Ovary (tissue), 7 donors: ENCODE results near the genes LRP2BP, PDLIM3 and FAT1.

GRCh38 chr4:185344881-185345554 lies 50.7 kb downstream of the LRP2BP start:
- PRO-cap, 7 experiments: peak in 1 of 7 experiments; most common minus-strand start chr4:185345180 (in 1)
- RAMPAGE, long total RNA, 2 experiments: no peak in any of the 2 experiments

DNA sequence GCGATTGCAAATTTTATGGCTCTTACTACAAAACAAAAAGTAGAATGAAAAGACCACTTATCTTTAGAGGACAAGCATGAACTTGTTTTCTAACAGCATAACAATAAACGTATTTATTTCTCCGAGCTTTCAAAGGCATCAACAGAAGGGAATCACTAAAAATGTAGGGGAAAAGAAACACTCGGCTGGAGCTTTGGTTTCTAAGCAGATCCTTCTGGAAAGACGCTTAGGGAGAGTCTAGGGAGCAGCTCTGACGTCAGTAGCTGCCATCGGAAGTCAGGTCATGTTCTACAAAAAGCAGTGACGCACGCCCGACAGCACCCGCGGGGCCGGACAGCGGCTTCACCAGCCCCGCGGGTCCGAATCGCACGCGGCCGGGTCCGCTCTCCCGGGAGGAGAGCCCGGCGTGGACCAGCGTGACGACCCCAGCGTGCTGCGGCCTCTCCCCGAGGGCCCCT lies at the start of gene LRP2BP:
Gene LRP2BP (minus strand): TSS at position 239 of the 458 bp plus-strand sequence.
- PRO-cap, 7 experiments: peak in 7 of 7 experiments; most common plus-strand start position 369 of the sequence (in 4); most common minus-strand start position 216 of the sequence (in 4)
- RAMPAGE, long total RNA, 2 experiments: start-site peak on the plus strand in 1 of 2 experiments, centred at position 344 of the sequence, 35 reads per replicate

DNA sequence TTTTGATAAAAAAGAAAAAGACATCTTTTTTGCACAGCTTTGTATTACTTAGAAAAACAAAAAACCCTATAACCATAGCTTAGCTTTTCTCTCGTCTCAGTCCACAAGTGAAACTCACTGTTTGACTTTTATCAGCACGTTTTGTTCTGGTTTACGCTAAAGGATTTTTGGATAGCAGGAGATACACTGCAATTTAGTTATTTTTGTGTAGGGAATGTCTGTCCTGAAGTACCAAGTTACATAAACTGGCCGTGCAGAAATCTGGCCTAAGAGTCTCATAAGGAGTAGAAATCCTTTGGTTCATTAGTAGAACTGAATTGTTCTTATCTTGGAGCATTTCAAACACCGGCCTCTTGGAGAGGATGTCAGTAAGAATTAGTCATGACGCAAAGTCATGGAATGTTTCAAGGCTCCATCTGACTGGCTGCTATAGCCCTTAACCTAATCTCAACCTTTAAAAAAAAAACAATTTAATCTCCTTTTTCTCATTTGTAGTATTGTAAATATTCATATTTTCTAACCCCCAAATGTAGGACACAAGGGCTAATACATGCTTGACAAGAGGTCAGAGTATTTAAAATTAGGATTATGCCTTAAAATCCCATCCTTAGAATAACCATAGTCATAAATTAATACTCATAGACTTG lies 15.2 kb downstream of the PDLIM3 start:
- PRO-cap, 7 experiments: peak in 4 of 7 experiments; most common plus-strand start position 395 of the sequence (in 1); most common minus-strand start position 275 of the sequence (in 3)
- RAMPAGE, long total RNA, 2 experiments: no peak in any of the 2 experiments

- PRO-cap, 7 experiments: peak in 7 of 7 experiments; most common plus-strand start chr4:185535624 (in 7); most common minus-strand start chr4:185535507 (in 6)
- RAMPAGE, long total RNA, 2 experiments: start-site peak on the minus strand in 2 of 2 experiments, at chr4:185535461-185535507 at its widest, 551 to 1,234 reads per replicate
These were observed at the start of gene PDLIM3 for GRCh38 chr4:185535317-185535947. TSS of gene PDLIM3 (minus strand) at chr4:185535507.

- PRO-cap, 7 experiments: peak in 7 of 7 experiments; most common plus-strand start chr4:185536458 (in 1); most common minus-strand start chr4:185536521 (in 7)
- RAMPAGE, long total RNA, 2 experiments: no peak in any of the 2 experiments
These were observed 867 bp upstream of the PDLIM3 start for GRCh38 chr4:185536065-185536682.

- PRO-cap, 7 experiments: no peak in any of the 7 experiments
- RAMPAGE, long total RNA, 2 experiments: no peak in any of the 2 experiments
These were observed 53.8 kb upstream of the PDLIM3 start for GRCh38 chr4:185588821-185589726.

DNA sequence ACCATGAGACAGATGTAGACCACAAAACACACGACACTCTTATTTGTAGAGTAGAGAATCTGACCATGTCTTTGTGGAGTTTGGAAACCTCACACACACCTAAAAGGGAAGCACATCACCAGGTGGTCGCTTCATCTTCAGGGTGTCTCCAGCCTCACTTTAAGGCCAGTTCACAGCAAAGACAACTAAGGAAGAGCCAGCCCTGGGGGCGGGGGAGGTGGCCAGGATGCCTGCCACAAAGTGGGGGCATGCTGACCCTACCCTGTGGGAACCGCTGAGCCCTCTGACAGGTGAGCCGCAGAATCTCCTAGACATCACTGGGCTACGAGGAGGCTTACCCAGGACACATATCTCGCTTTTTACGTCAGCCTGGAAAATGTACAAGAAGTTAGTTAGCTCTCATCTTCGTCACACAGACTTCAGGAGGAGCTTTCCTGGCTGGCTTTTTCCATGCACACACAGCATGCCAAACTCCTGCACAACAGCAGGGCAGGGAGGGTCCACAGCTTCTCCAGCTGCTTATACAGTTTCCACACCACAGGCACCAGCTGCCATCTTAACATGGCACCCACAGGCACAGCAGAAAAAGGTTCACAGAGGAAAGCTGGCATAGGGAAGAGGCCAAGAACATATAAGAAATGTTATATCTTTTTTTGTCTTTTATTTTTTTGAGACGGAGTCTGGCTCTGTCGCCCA lies 64.5 kb upstream of the PDLIM3 start:
- PRO-cap, 7 experiments: no peak in any of the 7 experiments
- RAMPAGE, long total RNA, 2 experiments: no peak in any of the 2 experiments

DNA sequence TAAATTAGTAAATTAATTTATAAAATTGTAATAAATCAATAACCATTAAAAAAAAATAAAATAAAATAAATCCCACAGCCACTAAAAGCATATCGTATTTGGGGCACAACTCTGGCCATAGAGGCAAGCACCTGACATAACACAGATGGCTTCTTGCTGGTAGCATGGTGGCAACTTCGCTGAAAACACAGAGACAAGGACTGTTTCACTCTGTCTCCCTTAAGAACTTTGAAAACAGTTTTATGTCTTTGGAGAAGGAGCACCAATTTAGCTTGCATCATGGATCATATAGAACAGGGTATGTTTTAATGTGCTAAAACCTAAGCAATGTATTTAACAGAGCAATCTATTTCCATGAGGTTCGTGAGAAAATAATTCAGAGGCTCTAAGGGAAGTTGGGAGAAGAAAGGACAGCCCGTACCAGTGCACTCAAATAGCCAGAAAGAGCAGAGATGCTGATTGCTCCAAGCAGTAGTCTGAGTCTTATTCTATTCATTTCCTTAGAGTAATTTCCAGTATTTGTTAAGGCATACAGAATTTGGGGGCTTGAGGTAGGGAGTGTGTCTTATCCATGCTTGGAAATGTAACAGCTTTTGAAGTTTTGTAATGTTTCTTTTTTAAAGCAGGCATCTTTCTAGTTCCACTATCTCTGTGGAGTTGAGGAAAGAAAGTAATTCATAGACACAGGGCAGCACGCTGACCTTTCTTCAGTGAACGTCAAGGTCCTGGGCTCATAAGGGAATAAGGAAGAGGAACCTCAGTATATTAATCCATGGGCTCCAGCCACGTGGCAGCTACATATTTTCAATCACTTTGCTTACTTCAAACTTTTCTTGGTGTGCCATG lies 88.7 kb downstream of the SORBS2 start:
- PRO-cap, 7 experiments: peak in 4 of 7 experiments; most common plus-strand start position 734 of the sequence (in 4); most common minus-strand start position 444 of the sequence (in 1)
- RAMPAGE, long total RNA, 2 experiments: no peak in any of the 2 experiments

- PRO-cap, 7 experiments: no peak in any of the 7 experiments
- RAMPAGE, long total RNA, 2 experiments: no peak in any of the 2 experiments
These were observed 12.6 kb downstream of the SORBS2 start for GRCh38 chr4:185799203-185799929.

DNA sequence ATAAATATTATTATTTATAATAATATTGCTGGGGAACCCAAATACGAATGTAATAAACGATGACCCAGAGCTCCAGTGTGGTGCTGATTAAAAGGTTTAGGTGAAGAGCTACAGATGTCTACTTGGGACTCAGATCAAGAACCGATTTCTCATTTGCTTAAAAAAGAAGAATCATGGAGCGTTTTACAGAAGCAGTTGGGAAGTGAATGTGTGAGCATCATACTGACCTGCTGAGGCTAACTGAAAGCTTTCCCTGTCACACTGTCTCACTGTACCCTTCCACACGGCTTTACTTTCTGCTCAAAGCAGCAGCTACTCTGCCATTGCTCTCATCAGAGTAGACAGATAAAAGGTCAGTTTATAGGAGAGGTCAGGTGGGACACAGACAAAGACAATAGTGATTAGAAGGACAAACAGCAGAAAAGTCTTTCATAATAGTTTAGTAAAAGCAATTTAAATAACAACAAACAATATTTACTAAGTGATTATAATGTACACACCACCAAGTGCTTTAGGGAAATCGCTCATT lies 24.1 kb upstream of the SORBS2 start:
- PRO-cap, 7 experiments: no peak in any of the 7 experiments
- RAMPAGE, long total RNA, 2 experiments: no peak in any of the 2 experiments

GRCh38 chr4:185878378-185879109 lies 66.5 kb upstream of the SORBS2 start:
- PRO-cap, 7 experiments: no peak in any of the 7 experiments
- RAMPAGE, long total RNA, 2 experiments: no peak in any of the 2 experiments

DNA sequence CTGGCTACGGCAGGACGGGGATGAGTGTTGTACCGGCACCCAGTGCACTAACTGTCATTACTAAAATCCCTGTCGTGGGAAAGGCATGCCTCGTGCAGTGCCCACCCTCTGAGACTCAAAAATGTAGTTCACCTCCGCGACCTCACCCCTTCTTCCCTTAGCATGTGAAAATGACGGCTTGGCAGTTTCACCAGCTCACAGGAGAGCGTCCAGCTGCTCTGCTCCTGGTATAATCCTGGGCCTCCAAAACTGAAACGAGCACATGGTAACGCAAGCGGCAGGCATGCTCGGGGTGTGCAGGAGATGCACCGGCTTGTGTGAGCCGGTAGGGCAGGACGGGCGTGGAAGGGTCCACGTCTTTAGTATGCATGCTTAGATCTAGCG lies 47.4 kb upstream of the CYP4V2 start:
- PRO-cap, 7 experiments: peak in 1 of 7 experiments; most common minus-strand start position 237 of the sequence (in 1)
- RAMPAGE, long total RNA, 2 experiments: no peak in any of the 2 experiments

GRCh38 chr4:186160982-186161625 lies 30.3 kb upstream of the CYP4V2 start:
- PRO-cap, 7 experiments: no peak in any of the 7 experiments
- RAMPAGE, long total RNA, 2 experiments: no peak in any of the 2 experiments

GRCh38 chr4:186616821-186617369 lies 61.5 kb upstream of the MTNR1A start:
- PRO-cap, 7 experiments: no peak in any of the 7 experiments
- RAMPAGE, long total RNA, 2 experiments: no peak in any of the 2 experiments

DNA sequence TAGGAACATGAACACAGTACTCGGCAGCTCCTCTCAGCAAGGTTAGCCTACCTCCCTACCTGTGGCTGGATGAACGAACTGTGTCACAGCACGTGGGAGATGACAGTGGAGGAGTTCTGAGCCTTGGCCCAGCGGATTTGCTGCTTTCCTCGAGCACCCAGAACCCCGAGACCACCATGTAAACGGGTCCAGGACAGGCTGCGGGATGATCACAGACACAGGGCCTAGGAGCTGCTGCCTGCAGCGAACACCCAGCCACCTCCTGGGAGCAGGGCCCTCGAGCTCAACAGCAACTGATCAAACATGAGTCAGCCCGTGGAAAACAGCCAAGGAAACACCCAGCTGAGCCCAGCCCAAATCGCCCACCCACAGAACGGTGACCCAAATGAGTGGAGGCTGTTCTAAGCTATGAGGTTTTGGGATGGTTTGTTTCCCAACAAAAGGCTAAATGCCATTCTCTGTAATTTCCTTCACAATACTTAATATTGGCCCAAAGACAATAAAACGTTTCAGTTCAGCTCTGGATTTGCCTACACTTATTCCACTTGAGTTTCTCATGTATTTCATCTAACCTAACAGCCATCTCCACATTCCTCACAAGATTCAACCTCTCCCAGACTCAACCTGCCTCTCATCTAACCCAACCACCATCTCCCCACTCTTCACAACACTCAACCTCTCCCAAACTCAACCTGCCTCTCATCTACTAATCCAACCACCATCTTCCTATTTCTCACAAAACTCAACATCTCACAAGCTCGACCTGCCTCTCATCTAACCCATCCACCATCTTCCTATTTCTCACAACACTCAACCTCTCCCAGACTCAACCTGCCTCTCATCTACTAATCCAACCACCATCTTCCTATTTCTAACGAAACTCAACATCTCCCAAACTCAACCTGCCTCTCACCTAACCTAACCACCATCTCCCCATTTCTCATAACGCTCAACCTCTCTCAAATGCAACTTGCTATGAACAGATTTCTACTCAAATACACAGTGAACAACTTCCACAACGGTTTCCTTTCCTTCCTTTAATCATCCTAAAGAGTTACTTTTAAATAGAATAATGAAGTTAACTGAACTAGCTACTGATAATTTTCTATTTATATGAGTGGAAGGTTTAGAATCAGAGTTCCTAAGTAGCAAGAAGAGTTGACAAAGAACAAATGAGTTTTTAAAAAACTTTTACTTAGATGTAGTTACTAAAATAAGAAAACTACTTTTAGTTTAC lies 29.9 kb downstream of the FAT1 start:
- PRO-cap, 7 experiments: no peak in any of the 7 experiments
- RAMPAGE, long total RNA, 2 experiments: no peak in any of the 2 experiments

DNA sequence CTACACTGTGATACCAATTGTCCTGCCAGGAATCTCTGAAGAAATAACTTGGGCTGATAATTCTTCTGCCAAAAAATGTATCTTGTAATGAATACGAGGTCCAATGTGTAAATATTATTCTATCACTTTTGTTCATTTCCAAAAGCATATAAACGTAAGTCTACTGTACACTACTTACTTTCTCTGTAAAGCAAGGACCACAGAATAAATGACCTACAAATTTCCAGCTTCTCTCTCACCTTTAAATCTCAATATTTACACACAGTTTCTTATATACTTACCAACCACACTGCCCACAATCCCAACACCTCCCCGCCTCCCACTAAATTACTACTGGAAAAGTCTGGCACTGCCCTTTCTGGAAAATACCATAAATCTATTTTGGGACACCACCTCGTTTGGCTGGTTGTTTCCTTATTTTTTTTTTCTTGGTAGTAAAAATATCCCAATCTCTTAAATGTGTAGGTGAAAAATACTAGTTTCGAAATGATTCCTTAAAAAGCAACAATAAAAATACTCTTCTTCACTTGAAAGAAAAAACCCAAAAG lies 19.6 kb downstream of the FAT1 start:
- PRO-cap, 7 experiments: no peak in any of the 7 experiments
- RAMPAGE, long total RNA, 2 experiments: no peak in any of the 2 experiments

DNA sequence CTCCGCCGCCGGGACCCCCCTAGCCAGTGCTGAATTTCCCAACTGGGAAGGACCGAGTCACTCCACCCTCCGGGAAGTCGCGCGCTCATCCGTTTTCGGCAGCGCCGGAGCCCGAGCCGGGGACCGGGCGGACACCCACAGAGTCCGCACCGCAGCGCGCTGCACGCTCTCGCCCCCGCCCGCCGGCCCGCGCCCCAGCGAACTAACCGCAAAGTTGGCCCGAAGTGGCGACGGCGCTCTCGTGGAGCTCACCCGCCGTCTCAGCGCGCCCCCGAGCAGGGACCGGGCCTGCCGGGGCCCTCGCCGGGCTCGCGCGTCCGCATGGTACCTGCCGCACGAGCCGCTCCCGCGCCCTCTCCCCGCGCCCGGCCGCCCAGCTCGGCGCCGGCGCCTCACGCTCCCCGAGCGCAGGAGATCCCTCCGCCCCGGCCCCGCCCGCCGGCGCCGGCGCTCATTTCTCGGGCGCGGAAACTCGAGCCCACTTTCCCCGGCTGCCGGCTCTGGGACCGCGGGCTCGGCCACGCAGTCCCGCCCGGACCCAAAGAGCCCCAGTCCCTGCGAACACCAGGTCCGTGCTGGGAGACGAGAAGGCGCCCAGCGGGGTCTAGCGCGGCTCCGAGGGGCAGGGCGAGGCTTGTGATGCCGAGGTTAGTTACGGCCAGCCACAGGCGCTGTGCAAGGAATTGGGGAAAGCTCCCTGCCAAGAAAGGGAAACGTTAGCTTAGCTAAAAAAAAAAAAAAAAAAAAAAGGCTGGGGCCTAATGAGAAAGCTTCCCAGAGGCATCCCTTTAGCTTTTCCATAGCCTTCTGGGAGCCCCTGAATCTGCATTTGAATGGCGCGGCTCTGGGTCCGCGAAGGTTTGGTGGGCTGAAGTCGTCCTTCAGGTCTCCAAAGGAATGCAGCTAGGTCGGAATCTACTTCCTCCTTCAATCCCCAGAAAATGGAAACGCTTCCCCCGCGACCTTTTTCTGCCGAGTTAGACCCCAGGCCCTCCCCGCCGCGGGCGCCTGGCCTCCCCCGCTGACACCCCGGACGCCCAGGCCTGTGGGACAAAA lies at the start of gene FAT1:
Gene FAT1 (minus strand): TSS at position 400 of the 1,056 bp plus-strand sequence.
- PRO-cap, 7 experiments: peak in 7 of 7 experiments; most common plus-strand start position 481 of the sequence (in 7); most common minus-strand start position 358 of the sequence (in 4)
- RAMPAGE, long total RNA, 2 experiments: start-site peak on the minus strand in 2 of 2 experiments, centred at positions 340 to 345 of the sequence, 26 to 130 reads per replicate

GRCh38 chr4:186725079-186725442 lies 1.4 kb upstream of the FAT1 start:
- PRO-cap, 7 experiments: peak in 1 of 7 experiments; most common plus-strand start chr4:186725293 (in 1); most common minus-strand start chr4:186725249 (in 1)
- RAMPAGE, long total RNA, 2 experiments: no peak in any of the 2 experiments

DNA sequence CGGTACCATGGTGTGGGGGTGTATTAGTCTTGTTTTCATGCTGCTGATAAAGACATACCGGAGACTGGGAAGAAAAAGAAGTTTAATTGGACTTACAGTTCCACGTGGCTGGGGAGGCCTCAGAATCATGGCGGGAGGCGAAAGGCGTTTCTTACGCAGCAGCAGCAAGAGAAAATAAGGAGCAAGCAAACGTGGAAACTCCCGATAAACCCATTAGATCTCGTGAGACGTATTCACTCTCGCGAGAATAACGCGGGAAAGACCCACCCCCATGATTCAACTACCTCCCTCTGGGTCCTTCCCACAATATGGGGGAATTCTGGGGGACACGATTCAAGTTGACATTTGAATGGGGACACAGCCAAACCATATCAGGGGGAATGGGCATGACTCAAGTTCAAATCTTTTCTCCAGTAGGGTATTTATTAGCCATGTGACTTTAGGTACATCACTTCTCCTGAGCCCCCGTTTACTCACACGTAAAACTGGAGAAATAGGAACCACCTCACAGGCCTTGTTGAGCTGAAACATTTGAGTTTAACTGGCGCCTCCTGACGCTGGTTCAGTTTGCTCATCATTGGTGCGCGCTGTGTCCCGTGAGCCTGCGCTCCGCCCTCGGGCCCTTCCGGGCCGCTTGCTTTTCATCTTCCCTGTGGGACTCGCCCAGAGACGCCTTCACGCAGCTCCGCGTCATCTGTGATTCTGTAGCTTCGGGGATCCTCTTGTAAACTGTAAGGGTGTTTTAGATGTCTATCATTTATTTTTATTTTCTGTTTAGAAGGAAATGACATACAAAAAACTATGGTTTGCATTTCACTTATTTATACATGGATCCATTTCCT lies 35.5 kb upstream of the FAT1 start:
- PRO-cap, 7 experiments: no peak in any of the 7 experiments
- RAMPAGE, long total RNA, 2 experiments: no peak in any of the 2 experiments

DNA sequence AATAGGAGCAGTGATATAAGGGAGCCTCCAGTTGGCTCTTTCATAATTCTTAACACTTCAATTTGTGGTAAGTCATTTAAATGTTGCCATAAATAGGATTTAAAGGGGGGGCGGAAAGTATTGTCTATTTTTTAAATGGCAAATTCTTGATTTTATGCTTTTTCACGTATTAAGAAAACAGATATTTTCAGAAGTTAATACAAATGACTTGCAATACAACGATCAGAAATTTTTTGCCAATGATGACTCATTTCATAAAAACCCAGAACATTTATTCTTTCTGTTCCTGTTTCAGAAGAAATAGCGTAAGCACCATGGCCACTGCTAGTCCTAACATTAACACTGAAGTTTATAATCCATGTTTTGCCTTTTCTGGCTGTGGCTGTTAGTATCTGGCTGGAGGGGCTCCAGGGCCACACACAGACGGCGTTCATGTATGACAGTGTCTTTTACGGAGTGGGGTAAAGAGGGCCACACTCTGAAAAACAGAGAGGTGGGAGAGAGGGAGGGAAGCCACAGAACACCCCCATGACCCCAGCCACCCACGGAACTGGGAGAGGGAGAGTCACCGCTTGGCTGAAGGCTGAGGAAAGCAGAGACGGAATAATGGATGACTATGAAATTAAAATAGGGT lies 115.9 kb upstream of the FAT1 start:
- PRO-cap, 7 experiments: peak in 5 of 7 experiments; most common plus-strand start position 283 of the sequence (in 3); most common minus-strand start position 338 of the sequence (in 1)
- RAMPAGE, long total RNA, 2 experiments: no peak in any of the 2 experiments